Subcutaneous preadipocyte (primary cell): ENCODE measurements around a stretch of chr5.

GRCh38 chr5:150521423-150521880 lies 13.5 kb downstream of the NDST1 start:
- CAGE, long polyA plus RNA = no peak

DNA sequence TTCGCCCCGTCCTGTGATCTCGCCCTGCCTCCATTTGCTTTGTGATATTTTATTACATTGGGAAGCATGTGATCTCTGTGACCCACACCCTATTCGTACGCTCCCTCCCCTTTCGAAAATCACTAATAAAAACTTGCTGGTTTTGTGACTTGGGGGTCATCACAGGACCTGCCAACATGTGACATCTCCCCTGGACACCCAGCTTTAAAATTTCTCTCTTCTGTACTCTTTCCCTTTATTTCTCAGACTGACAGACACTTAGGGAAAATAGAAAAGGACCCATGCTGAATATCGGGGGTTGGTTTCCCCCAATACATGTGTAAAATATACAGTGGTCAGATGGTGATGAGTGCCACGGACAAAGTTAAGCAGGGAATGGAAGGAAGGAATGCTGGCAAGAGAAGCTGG lies 29.7 kb downstream of the NDST1 start:
- CAGE, long polyA plus RNA = no peak

DNA sequence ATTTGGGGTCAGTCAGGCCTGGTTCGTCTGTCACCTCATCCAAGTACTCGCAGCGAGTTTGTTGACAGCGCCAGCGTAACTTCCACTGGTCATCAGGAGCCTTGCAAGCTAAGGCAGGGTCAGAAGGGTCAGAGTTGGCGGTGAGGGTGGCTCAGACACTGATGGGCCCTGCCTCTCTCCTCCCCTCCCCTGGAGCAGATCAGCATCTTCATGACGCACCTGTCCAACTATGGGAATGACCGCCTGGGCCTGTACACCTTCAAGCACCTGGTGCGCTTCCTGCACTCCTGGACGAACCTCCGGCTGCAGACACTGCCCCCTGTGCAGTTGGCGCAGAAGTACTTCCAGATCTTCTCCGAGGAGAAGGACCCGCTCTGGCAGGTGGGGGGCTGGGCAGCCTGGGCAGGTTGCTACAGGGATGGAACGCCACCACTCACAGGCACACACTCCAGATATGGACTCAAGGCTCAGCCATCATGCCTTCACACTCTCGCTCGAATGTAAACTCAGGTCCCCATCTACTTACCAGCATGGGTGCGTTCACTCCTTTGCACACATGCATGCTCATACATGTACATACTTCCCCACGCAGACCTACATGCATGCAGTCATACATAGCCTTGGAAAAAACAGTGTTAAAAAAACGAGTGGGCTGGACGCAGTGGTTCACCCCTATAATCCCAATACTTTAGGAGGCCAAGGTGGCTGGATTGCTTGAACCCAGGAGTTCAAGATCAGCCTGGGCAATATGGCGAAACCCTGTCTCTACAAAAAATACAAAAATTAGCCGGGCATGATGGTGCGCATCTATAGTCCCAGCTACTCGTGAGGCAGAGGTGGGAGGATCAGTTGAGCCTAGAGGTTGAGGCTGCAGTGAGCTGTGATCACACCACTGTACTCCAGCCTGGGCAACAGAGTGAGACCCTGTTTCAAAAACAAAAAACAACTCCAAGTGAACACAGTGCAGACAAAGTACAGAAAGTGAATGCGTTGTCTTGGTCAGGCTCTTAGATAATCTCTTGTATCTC lies 32.3 kb downstream of the NDST1 start:
- CAGE, long polyA plus RNA = no peak

DNA sequence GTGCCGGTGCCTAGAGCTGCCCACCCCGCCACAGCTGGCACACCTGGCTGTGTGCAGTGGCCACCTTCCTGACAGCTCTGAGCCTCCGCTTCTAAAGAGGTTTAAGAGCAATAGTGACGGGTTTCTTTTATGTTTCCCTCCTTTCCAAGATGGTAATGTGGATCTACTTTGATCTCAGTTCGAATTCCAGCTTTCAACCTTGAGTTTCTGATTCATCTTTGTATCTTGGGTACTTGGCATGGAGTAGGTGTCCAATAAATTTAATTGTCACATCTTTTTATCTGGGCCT lies 60.2 kb upstream of the SYNPO start:
- CAGE, long polyA plus RNA = no peak

DNA sequence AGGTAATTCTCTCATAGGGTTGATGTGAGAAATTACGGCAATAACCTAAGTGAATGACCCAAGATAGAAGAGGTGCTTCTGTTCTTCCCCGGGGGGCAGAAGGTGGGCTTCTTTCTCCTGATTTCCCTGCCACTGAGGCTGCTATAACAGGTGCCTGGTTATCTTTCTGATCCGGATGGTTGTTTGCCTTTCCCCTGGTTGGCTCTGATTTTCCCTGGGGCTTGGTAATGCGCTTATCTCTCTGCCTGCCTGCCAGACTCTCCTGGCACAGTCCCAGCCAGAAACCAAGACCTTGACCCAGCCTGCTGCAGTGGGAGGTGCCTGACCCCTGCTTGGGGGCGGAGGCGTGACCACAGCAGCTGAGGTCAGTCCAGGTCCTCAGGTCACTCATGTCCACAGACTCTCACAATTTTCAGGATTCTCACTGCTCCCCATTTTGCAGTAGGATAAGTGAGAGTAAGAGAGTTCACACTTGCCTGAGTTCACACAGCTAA lies 24.5 kb upstream of the SYNPO start:
- CAGE, long polyA plus RNA = no peak

- CAGE, long polyA plus RNA = no peak
Measured at GRCh38 chr5:150630904-150631577, 9.4 kb upstream of the SYNPO start.

- CAGE, long polyA plus RNA = no peak
Measured at GRCh38 chr5:150632343-150633091, 7.9 kb upstream of the SYNPO start.

GRCh38 chr5:150636279-150637115 lies 4.0 kb upstream of the SYNPO start:
- CAGE, long polyA plus RNA = no peak

DNA sequence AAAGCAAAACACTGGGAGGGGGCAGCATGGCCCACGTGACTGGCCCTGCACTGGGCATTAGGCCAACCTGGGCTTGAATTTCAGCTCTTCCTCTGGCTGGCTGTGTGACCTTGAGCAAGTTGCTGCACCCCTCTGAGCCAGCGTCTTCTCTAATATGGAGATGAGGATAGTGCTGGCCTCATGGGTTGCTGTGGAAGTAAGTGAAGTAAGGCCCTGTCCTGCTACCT lies 647 bp upstream of the SYNPO start:
- CAGE, long polyA plus RNA = no peak

DNA sequence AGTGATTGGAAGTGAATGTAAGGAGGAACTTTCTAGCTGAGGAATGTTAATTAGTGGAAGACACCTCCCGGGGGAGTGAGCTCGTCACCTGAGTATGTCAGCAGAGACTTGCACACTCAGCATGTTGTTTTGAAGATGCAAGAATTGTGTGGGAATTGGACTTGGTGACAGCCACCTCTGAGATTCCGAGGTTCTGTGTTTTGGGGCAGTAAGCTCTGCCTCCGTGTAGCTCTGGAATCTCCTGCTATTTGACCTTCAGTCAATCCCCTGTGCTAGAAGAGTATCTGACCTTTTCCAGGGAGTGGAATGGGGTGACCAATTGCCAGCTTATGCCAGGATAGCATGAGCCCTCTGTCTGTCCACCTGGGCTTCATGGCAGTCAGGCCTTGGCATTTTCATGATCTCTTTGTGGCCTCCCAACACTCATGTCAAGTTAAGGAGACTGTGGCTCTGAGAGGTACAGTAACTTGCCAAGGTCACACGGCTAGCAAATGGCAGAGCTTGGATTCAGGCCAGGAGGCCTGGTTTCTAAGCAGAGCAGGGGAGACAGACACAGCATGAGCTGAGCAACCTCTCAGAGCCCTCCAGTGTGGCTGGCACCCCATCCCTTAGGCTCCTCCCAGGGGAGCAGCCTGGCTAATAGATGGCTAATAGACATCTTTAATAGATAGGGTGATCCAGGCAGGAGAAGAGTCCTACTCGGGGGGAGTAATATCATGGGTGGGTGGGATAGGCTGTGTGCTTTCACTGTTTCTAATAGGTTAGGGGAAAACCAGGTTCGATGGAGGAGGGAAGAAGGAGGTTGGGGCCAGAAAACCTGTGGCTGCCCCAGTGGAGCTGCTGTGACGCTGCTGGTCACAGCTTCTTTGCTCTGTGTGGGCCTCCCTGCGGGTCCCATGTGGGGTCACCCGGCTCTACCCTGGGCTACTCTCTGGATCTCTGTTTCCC lies 4.0 kb downstream of the SYNPO start:
- CAGE, long polyA plus RNA = no peak

- CAGE, long polyA plus RNA = no peak
Measured at GRCh38 chr5:150753485-150754001, 5.3 kb downstream of the DCTN4 start.

DNA sequence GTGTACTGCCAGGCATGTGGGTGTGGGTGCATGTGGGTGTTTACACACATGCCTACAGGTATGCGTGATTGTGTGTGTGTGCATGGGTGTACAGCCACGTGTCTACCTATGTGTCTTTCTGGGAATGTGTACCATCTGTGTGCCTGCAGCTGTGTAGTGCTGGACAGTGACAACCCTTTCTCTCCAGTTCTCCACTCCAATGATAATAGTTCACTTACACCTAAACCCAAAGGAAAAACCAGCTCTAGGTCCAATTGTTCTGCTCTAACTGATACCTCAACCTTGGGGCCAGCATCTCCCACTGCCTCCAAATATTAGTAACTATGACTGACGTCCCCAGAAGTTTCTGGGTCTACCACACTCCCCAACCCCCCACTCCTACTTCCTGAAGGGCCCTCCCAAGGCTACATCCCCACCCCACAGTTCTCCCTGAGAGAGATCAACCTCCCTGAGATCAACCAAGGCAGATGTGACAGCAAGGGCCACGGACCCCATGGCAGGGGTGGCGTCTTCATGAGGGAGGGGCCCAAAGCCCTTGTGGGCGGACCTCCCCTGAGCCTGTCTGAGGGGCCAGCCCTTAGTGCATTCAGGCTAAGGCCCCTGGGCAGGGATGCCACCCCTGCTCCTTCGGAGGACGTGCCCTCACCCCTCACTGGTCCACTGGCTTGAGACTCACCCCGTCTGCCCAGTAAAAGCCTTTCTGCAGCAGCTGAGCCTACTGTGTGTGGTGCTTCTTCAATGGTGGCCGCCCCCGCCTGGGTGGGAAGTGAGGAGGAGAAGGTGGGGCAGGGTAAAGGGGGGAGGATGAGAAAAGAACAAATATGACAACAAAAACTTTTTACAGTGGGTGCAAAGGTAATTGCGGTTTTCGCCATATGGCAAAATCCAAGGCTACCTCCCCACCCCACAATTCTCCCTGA lies 8.2 kb downstream of the GPX3 start:
- CAGE, long polyA plus RNA = no peak

- CAGE, long polyA plus RNA = no peak
Measured at GRCh38 chr5:151106291-151106826, 25.5 kb upstream of the TNIP1 start.

DNA sequence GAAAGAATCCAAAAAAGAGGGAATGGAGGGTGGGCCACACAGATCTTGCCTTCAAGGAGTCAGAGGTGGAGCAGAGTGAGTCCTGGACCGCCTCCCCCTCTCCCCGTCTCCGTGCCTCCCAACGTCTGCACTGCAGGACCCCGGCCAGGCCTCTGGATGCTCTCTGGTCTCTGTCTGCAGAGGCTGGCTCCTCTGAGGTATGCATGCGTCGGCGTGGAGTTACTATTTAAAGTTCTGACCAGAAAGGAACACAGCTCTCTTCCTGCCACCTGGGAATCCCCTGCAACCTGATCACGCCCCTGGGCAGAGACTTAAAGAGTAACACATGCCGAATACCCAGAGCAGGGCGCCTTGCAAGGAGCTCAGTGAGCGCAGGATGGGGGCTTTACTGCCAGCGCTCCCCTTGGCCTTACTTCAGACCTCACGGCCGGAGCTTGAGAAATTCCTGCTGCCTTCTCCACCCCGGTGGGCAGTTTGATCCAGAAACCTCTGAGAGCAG lies 16.0 kb downstream of the ANXA6 start:
- CAGE, long polyA plus RNA = no peak

DNA sequence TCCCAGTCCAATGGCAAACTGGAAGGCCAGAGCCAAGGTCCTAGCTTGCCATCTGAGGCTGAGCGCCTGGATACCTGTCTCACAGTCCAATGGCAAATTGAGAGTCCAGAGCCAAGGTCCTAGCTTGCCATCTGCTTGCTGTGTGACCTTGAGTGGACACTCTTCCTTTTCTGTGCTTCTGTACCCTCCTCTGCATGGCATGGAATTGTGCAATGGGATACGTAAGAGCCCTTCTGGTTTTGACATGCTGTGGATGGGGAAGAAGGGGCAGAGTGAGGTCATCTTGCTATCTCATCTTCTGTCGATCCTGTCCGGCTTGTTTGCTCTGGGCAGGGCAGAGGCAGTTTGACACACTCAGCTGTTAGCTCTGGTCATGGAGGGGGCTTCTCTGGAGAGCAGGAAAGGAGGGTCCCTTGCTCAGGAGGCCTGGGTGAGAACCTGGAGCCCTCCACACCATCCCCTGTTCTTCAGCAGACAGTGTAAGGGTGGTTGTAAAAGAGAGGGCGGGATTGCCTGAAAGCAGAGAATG lies 8.7 kb downstream of the CCDC69 start:
- CAGE, long polyA plus RNA = no peak

DNA sequence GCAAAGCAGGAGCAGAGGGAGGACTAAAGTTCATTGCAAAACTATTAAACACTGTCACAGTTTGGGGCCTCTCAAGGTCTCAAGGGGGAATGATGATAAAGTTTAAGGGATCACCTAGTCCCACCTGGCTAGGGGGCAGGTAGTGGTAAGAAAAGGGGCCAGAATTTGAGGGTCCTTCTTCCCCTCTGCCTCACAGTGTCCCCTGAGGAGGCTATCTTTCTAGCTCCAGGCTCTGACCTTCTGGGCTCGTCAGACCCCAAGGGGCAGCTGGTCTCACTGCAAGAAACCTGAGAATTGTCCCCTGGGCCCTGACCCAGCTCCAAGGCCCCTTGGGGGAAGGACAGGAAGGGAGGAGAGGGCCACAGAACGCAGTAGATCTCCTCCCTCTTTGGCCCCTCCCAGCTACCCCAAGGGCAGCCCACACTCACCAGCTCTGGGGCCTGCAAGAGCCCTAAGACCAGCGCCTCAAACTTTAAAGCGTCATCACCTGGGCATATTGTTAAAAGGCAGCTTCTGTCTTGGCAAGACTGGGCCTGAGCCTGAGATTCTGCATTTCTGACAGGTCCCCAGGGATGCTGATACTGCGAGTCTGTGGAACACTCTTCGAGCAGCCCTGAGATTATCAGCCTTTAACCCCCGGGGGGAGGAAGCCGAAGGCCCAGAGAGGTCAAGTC lies 841 bp downstream of the CCDC69 start:
- CAGE, long polyA plus RNA = no peak

DNA sequence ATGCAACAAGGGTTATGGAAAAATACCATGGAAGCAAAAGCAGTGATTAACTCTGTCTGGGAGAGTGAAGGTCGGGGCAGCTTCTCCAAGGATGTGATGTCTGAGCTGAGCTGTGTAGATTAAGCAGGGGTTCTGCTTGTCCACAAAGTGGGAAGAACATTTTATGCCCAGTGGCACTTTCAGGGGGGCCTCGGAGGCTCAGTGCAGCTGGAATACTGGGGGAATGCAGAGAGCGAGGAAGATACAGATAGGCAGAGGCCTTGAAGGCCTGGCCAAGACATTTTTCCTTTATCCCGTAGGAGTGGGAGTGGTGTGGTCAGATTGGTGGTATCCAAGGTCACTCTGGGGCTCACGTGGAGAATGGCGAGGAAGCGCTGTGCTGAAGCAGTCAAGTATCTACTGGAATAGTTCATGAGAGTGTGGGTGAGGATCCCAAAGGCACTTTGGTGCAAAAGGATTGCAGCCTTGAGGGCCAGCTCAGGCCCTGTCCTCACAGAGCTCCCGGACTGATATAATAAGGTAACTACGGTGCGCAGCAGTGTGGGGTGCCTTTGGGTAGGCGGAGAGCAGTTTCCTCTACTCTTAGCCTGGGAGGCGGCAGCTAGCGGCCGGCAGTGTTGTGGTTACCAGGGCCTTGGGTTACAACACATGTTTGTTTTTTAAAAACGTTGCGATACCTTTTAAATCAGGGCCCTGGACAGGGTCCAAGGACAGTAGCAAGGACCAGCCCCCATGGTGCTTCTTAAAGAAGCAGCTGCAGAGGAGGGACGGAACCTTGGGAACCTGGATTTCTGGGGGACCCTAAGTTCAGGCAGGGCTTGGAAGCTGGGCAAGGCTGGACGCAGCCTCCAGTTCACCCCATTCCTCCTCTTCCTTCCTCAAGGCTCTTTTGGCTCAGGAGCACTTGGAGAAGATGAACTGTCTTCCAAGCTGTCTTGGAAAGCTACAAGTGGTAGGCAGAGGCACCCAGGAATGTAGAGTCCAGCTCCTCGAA lies 10.8 kb upstream of the CCDC69 start:
- CAGE, long polyA plus RNA = no peak

DNA sequence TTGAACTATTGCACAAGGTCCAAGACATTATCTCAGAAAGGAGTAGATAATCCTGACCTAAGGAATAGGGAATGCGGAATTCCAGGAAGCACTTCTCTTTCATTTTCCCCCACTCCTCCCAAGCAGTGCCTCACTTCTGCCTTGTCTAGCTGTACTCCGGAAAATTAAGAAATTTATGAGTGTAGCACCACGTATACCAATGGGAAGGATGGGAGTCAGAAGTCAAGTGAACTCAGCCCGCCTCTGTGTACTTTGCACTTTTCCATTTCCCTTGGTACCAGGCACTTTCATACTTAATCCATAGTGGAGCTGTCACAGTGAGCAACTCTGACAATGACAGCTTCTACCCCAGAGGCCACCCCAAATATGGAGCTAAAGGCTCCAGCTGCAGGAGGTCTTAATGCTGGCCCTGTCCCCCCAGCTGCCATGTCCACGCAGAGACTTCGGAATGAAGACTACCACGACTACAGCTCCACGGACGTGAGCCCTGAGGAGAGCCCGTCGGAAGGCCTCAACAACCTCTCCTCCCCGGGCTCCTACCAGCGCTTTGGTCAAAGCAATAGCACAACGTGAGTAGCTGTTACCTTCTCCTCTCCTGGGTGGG lies 11.1 kb downstream of the SLC36A1 start:
- CAGE, long polyA plus RNA = no peak

- CAGE, long polyA plus RNA = no peak
Measured at GRCh38 chr5:151483106-151483793, 35.8 kb downstream of the SLC36A1 start.

DNA sequence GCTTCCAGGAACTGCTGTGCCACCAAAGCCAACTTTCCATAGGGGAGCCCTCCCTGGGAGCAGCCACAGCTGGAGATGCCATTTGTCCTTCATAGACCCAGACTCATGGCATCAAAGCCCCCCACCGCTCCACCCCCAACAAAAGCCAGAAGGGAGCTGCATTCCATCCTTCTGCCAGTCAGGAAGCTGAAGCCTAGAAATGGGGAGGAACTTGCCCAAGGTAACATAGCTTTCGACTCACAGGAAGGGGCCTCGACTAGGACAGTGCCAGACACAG lies 28.9 kb upstream of the FAT2 start:
- CAGE, long polyA plus RNA = no peak